HCT116 (cell line): ENCODE measurements around a stretch of chr12.

GRCh38 chr12:103941354-103942017, 11.3 kb downstream of the HSP90B1 start:
- RRBS: no CpG with 5 or more reads among the region's 10 CpGs

DNA sequence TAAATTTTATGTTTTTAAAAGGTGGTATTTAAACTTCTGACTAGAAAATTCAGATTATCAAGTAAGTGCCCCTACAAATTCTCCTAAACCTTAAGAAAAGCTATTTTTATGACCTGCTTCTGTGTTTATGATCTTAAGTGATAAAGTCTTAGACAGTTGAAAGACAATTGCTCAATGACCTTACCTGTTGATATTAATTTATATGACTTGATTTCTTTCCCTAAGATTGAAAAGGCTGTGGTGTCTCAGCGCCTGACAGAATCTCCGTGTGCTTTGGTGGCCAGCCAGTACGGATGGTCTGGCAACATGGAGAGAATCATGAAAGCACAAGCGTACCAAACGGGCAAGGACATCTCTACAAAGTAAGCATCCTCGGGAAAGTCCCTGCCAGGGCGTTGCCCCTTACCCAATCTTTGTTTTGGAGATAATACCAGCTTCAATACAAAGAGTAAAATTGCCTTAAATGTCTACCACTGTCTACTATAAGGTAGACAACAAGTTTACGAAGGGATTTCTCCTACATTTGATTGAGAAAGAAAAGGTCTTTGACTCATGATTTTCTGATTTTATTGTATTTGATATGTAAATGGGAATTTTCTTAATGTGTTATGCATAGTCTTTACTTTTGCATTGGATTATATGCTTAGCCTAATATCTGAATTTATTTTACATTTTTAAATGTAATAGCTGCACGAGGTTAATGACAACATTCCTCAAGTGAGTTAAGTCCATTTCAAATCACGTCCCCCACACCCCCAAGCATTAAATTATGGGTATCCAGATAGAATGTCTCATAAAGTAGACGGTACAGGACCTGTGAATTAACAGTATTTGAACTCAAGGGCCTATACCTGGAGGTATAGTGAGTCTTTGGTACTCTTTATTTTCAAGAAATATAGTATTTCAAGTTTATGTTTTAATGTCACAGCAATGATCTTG, 13.2 kb downstream of the UQCC6 start:
- RRBS: no CpG with 5 or more reads among the region's 11 CpGs

DNA sequence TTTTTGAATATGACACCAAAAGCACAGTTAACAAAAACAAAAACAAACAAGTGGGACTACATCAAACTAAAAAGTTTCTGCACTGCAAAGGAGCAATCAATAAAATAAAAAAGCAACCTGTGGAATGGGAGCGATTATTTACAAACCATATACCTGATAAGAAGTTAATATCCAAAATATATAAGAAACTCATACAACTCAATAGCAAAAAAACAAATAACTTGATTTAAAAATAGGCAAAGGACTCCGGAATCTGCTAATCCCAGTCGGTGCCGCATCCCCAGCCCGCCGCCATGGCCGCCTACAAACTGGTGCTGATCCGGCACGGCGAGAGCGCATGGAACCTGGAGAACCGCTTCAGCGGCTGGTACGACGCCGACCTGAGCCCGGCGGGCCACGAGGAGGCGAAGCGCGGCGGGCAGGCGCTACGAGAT, 19.5 kb downstream of the GLT8D2 start:
- RRBS: no CpG with 5 or more reads among the region's 25 CpGs

DNA sequence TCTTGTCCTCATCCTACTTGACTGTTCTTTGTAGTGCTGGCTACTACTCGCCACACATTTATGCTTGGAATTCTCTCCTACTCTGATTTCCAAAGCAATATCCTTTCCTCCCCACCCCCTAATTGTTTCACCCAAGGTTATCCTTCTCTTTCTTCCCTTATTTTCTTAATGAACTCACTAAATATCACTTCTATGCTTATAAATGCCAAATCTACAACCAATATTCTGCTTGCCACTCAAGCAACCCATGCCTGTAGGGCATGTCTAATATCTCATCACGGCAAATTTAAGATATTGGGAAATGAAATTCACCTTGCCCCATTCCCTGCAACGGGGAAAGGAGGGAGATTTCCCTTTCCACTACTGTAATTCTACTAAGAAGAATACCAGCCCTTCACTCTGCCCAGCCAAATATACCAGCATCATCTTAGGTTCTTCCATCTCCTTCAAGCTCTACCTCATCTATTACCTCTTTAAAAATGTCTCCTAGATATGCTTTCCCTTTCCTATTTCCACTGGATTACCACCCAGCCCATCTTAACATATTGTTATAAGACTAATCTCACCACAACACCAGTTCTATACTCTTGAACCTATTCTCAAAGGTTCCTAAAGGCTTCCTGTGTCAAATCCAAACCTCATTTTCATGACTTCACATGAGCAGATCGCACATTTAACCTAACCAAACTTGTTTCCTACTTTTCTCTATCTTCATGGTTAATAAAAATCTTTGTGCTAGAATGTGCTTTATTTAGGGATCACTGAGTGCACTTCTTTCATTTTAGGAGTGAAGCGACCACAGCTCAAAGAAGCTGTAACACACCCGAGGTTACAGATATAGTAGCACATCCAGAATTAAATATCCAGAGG, 3.8 kb downstream of the NFYB start:
- RRBS: no CpG with 5 or more reads among the region's 6 CpGs

GRCh38 chr12:104288401-104289329, 14.9 kb upstream of the EID3 start:
- RRBS: 2% methylated on average over 5 of the region's 47 CpGs

DNA sequence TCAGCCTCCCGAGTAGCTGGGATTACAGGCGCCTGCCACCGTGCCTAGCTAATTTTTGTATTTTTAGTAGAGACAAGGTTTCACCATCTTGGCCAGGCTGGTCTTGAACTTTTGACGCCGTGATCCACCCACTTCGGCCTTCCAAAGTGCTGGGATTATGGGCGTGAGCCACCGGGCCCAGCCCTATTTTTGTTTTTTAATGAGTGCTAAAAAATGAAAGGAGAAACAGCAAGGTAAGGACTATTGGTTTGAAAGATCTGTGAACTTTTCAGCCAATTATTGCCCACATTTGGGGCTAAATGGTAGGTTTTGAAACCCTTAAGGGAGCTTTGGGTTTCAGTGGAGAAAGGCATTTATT, 12.0 kb upstream of the EID3 start:
- RRBS: no CpG with 5 or more reads among the region's 8 CpGs

DNA sequence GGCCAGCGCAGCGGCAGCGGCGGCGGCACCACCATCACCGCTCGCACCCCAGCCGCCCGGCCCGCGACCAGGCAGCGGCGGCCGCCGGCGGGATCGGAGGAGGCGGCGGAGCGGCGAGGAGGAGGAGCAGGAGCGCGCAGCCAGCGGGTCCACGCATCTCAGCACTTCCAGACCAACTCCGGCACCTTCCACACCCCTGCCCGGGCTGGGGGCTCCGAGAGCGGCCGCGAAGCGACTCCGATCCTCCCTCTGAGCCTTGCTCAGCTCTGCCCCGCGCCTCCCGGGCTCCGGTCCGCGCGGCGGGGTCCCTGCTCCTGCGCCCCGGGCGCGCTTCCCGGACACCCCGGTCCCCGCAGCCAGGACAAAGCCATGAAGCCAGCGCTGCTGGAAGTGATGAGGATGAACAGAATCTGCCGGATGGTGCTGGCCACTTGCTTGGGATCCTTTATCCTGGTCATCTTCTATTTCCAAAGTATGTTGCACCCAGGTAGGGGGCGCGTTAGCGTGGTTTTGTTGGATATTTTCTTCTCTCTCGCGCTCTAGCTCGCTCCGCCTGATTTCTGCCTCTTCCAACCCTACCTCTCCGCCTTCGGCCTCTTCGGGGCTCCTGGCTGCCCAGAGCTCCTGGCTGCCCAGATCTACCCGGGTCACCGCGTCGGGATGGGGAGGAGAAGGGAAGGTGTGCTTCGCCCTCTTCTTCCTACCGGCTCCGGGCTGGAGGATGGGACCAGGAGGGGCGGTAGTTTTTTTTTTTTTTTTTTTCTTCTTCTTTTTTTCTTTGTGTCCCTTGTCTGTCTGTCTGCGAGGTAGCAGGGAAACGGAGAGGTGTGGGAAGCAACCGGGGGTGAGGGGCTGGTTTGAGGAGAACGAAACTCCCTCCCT, 536 bp downstream of the CHST11 start:
- RRBS: 27% methylated on average over 29 of the region's 72 CpGs

DNA sequence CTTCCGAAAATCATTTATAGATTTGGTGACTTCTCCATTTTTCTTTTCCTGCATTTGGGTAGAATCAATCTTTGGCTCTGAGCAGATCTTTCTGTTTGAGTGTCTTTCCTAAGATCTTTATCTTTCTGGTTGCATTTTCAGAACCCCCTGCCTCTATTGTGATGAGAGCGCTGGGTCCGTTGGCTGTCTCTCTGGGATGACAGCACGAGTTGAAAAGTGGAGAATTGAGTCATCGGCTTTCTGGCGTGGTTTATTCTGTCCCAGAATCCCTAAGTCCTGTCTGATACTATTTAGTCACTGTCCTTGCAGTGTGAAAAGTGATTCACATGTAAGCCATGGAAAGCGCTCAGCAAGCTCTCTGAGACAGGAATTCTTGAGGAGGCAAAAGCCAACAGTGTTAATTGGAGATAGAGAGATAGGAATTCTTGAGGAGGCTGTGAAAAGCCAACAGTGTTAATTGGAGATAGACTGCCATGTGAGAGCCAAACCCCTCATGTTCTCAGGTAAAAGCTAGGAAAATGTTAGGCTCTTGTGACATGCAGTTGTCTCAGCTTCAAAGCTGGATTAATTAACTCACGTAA, 121.7 kb downstream of the CHST11 start:
- RRBS: no CpG with 5 or more reads among the region's 8 CpGs

- RRBS: no CpG with 5 or more reads among the region's 5 CpGs
These were observed 221.0 kb downstream of the CHST11 start for GRCh38 chr12:104677633-104678166.

GRCh38 chr12:104855546-104856136, 102.4 kb downstream of the SLC41A2 start:
- RRBS: no CpG with 5 or more reads among the region's 7 CpGs

DNA sequence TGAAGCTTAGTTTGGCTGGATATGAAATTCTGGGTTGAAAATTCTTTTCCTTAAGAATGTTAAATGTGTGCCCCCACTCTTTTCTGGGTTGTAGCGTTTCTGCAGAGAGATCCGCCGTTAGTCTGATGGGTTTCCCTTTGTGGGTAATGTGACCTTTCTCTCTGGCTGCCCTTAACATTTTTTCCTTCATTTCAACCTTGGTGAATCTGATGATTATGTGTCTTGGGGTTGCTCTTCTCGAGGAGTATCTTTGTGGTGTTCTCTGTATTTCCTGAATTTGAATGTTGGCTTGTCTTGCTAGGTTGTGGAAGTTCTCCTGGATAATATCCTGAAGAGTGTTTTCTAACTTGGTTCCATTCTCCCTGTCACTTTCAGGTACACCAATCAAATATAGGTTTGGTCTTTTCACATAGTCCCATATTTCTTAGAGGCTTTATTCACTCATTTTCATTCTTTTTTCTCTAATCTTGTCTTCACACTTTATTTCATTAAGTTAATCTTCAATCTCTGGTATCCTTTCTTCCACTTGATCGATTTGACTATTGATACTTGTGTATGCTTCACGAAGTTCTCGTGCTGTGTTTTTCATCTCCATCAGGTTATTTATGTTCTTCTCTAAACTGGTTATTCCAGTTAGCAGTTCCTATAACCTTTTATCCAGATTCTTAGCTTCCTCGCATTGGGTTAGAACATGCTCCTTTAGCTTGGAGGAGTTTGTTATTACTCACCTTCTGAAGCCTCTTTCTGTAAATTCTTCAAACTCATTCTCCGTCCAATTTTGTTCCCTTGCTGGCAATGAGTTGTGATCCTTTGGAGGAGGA, 52.3 kb downstream of the APPL2 start:
- RRBS: no CpG with 5 or more reads among the region's 9 CpGs

DNA sequence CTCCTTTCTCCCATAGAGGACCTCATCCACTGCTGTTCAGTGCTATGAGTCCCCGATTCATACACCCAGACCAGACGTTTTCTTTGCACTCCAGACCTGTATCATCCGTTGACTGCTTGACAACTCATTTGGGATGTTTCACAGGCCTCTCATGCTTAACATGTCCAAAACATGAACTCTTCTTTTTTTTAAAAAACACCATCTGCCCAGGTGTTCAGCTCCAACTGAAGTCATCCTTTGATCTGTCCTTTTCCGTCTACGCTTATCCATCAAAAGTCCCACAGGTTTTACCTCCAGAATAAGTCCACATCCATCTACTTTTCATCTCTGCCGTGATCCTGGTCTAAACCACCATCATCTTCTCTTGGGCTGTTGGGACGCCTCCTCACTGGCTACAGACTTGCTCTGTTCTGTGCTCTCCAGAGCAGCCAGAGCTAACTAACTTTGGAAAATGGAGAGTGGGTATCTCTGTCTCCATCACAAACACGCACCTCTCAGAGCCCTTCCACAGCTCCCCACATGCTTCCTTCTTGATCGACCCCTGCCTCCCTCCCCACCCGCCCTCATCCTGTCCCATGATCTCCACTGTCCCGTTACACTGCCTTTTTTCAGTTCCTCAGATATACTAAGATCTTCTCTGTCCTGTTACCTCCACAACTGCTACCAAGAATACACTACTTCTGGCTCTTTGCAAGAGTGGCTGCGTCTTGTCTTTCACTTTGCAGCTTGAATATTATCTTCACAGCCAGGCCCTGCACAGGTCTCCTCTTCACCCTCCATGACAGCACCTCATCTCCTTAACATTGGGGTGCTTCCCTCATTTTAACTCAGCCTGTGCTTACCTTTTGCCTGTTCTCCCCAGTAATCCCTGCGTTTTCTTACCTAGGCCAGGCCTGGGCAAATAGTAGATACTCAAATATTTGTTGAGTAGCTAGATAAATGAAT, 43.8 kb downstream of the APPL2 start:
- RRBS: no CpG with 5 or more reads among the region's 13 CpGs

DNA sequence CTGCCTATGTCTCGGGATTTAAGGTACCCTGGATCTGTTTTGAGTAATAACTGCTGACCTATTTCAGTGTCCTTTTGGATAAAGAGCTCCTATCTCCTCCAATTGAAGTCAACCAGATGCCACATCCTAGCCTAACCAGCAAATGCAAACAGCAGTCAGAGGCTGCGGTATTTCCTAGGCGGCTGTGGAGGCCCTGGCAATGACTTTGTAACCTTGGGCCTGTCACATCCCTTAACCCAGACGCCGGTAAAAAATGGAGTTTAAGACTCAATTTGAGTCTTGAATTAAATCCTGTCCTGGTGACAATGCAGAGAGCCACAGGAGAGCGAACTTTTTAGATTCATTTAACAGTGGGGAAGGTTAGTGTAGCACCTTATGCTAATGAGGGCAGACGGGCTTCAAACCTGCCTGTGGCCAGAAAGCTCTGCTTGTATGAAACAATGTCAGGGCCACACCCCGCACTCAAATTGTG, 1.3 kb downstream of the C12orf75 start:
- RRBS: no CpG with 5 or more reads among the region's 8 CpGs

- RRBS: no CpG with 5 or more reads among the region's 3 CpGs
These were observed 21.0 kb downstream of the C12orf75 start for GRCh38 chr12:105351321-105352157.

DNA sequence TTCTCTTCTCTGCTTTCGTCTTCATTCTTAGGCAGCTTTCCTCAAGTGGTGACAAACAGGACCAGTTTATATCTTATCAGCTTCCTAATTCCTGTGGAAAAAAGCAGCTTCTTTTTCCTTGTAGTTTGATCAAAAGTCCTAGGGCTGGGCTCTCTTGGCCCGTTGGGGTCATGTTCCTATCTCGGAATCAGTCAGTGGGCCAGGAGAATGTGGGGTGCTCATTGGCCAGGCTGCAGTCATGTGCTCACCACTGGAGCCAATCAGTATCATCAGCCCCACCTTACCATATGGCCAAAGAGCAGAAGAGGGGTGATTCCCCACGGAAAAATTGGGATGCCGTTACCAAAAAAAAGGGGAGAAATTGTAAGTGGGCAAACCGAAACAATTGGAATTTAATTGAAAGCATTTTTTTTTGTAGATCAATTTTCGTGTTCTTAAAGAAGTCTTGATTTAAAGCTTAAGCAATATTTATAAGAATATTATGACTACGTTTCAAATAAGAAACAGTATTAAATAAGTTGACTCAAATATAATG, 22.8 kb downstream of the C12orf75 start:
- RRBS: no CpG with 5 or more reads among the region's 8 CpGs

DNA sequence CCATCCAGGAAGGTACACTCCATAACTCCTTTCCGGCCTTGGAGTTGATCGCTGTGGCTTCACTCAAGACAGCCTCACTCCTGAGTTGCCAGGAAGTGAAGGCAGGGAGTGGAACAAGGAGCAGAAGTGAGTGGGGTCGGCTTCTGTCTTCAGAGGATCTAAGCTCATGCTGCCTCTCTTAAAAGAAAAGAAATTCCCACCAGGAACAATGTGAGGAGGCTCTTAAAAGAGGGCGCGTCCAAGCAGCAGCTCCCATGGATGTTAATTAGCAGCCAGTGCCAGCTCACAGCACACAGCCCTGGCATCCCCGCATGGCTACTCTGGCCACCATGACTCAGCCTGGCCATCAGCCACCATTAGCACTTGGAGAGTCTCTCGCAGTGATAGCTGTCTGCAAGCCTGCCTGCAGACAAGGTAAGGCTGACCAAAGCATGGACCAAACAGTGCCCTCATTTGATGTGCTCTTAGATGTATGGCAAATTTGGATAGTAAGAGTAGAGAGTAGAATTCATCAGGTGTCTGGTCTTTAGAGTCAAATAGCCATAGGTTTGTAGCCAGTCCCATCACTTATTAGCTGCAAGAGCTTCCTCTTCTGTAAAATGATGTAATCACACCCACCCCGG, 60.1 kb downstream of the NUAK1 start:
- RRBS: no CpG with 5 or more reads among the region's 8 CpGs

DNA sequence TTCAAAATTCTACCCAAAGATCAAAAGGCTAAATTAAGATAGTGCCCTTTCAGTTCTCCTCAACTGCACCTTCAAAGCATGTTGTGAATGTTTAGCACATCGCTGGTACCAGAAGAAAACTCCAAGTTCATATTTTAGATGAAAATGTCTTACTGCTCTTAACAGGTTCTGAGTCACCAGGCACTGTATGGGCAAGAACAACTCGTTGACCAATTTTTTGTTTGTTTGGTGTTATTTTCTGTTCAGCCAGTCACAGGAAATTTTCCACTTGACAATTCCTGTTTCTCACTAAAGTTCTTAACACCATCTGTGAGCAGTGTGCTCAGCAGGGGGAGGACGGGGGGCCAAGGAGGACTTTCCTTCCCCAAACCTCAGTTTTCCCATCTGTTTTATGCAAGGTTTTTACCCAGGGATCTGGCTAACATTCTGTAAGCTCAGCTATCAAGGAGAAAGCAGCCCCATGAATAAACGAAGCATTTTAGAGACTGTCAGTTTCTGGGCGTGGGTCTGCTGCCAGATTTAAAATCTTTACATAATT, 3.0 kb downstream of the NUAK1 start:
- RRBS: no CpG with 5 or more reads among the region's 5 CpGs

DNA sequence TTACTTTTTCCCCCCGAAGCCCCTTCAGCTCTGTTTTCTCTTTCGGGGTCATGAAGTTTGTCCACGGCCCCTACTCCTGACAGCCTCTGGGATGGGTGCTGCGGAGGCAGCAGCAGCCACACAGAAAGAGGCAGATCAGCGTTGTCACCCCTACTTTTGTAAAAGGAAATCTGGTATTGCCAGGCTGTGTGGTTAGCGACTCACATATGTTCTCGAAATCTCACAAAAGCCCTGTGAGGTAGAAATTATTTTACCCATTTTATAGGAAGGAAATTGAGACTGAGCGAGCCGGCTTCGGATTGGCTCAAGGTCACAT, 969 bp upstream of the CKAP4 start:
- RRBS: no CpG with 5 or more reads among the region's 10 CpGs

DNA sequence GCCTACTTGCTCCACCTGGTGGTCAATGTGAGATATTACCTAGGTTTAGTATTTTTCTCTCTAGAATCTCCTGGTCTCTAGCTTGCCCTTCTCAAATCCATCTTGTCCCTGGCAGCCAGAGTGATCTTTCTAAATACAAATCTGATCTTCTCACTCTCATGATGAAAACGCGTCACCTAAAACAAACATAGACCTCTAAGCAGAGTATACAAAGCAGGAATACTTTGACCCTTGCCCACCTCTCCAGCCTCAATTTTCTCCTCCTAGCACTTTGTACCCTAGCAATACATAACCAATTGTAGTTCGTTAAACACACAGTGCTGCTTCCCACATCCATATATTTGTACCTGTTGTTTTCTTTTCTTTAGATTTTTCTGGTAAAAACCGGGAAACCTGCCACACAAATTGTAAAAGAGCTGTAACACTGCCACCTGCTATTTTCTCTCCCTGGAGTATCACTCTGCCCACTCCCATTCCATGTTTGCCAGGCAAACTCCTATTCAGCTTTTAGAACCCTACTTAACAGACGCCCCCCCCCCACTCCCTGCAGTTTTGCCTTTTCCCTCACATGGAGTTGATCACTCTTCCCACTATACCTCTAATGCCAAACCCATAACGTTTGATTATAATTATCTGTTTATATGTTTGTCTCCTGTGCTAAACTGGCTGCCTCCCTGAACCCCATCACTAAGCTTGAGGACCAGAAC, 19.8 kb upstream of the TCP11L2 start:
- RRBS: no CpG with 5 or more reads among the region's 6 CpGs